Occipital lobe (tissue), 2 donors: Measurements from ENCODE around the genes SHKBP1 and CYP2F1.

- RAMPAGE, long total RNA, result no peak
Observed at GRCh38 chr19:40422760-40423236, 3.0 kb downstream of the SERTAD1 start.

DNA sequence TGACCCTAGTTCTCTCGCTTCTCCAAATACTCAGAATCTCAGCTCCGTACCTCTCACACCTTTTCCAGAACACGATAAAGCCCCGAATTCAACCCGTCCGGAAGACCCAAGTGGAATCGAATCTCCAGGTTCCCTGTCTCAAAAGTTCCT is 455 bp downstream of the SERTAD3 start:
- RAMPAGE, long total RNA, result no peak

GRCh38 chr19:40576018-40576986 is at the start of gene SHKBP1:
SHKBP1 (plus strand) TSS chr19:40576873.
- RAMPAGE, long total RNA, result start-site peak on the plus strand at chr19:40576863-40576893, 39 and 34 reads in 2 replicates

GRCh38 chr19:40599824-40600566 is 1.2 kb upstream of the LTBP4 start:
- RAMPAGE, long total RNA, result no peak

GRCh38 chr19:40613868-40614541 is 12.8 kb downstream of the LTBP4 start:
- RAMPAGE, long total RNA, result no peak

DNA sequence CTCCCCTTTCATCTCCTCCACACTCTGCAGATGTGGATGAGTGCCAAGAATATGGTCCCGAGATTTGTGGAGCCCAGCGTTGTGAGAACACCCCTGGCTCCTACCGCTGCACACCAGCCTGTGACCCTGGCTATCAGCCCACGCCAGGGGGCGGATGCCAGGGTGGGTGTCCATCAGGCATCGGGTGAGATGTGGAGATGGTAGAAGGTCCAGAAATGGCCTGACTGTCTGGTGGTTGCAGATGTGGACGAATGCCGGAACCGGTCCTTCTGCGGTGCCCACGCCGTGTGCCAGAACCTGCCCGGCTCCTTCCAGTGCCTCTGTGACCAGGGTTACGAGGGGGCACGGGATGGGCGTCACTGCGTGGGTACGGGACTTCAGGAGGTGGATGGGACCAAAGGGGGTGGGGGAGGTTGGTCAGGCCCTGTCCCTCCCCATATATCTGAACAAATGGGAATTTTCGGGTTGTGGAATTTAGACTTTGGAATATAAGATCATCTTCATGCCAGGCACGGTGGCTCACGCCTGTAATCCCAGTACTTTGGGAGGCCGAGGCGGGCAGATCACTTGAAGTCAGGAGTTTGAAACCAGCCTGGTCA is 15.8 kb downstream of the LTBP4 start:
- RAMPAGE, long total RNA, result no peak

DNA sequence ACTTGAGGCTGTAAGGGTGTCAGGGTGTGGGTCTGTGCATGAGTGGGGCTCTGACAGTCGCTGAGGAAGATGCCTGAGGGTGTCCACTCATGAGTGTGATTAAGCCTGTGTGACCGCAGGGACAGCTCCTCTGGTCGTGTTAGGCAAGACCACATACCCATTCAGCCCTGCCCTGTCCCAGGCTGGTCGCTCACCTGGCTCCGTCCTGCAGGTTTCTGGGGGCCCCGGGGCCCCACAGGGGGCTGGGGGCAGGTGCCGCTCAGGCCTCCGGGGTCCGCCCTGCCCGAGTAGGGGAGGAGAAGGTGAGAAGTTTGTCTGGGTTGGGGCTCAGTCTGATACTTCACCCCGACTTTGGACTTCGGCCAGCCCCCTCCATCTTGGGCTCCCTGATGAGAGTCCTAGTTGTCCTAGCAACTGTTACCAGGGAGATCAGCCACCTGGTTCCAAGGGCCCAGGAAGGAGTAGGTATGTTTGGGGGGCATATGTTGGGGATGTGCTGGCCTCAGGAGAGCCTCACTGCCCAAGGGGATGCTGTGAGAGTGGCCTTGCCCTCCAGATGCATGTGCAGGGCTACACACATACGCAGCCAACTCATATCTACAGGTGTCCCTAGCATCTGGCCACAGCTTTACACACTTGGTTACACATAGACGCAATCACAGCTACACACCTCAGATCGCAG is 3.6 kb downstream of the NUMBL start:
- RAMPAGE, long total RNA, result no peak

DNA sequence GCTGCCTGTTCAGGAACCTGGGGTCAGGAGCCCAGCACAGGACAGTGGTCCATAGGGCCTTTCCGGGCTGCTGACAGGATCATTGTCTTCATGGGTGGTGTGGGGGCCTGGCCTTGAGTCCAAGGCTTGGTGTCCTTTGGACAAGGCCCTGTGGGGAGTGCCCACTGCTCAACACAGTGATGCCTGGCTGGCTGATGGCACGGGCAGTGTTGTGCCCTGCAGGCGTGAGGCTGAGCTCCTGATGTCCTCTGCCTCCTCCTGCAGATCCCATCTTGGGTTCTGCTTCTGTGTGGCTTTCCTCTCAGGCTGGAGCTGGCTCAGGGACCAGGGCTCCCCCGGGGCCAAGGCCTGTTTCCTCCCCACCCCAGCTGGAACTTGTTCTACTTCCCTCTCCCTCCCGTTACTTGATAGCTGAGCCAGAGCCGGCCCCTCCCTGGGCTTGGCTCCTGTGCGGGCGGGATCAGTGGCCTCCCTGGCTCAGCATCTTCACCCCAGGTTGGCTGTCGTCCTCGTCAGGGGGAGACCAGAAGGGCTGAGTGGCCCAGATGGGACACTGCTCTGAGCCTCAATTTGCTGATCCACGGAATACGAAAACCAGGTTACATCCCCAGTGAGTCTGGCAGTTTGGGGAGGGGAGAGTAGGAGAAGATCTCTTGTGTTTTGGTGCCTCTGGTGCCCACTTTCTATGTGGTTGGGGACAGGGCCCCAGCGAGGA is 3.8 kb downstream of the EGLN2 start:
- RAMPAGE, long total RNA, result no peak

GRCh38 chr19:40804451-40804884 is 5.5 kb downstream of the EGLN2 start:
- RAMPAGE, long total RNA, result no peak

DNA sequence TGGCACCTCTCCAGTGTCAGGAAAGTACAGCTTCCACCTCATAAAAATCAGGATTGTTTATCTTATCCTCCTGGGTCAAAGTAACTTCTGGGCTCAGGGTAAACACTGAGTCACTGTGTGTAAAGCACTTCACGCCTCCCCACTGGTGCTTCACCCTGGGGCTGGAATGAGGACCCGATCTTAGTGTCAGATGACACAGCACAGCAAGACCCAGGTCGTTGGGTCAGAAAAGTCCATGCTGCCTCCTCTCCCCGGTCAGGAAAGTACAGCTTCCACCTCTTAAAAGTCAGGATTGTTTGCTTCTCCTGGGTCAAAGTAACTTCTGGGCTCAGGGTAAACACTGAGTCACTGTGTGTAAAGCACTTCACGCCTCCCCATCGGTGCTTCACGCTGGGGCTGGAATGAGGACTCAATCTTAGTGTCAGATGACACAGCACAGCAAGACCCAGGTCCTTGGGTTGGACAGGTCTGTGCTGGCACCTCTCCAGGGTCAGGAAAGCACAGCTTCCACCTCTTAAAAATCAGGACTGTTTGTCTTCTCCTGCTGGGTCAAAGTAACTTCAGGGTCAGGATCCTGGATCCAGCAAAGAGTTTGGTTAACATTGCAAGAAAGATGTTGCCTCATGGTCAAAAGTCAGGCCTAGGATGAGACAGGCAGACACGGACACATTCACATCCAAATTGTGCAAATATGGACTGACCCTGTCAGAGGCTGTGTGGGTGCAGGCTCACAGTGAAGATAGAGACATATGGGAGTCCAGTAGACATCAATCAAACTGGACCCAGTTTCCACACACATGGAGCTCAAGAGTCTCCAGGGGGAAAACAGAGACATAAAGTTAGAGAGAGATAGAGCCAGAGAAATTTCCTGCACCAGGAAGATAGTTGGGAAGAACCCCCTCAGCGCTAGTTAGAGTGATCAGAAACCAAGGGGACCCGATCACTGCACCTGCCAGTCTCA is 39.3 kb upstream of the CYP2A7 start:
- RAMPAGE, long total RNA, result no peak

GRCh38 chr19:40989314-40990438 is 1.4 kb upstream of the CYP2B6 start:
- RAMPAGE, long total RNA, result no peak

DNA sequence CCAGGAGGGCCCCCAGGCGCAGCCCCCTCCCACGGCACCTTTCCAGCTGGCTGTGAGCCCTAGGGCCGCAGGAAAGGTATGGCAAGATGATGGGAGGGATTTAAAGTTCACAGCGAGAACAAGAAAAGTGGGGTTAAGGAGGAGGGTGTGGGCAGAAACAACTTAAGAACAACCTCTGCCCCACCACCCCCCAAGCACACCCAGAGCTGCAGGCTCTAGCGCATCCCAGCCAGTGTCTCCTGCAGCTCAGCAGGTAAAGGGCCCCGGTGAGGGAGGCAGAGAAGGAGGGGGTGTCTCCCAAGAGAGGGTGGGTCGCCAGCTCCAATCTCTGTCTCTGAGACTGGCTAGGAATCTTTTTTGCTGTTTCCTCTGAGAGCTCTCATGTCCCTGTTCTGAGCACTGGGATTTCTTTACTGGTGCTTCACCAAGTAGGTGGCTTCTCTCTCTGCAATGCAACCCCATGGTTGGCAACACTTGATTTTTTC is at the start of gene CYP2F1:
TSS of gene CYP2F1 (plus strand) at position 193 of the 485 bp plus-strand sequence.
- RAMPAGE, long total RNA, result no peak

- RAMPAGE, long total RNA, result no peak
Observed at GRCh38 chr19:41128070-41128238, 13.7 kb downstream of the CYP2F1 start.

DNA sequence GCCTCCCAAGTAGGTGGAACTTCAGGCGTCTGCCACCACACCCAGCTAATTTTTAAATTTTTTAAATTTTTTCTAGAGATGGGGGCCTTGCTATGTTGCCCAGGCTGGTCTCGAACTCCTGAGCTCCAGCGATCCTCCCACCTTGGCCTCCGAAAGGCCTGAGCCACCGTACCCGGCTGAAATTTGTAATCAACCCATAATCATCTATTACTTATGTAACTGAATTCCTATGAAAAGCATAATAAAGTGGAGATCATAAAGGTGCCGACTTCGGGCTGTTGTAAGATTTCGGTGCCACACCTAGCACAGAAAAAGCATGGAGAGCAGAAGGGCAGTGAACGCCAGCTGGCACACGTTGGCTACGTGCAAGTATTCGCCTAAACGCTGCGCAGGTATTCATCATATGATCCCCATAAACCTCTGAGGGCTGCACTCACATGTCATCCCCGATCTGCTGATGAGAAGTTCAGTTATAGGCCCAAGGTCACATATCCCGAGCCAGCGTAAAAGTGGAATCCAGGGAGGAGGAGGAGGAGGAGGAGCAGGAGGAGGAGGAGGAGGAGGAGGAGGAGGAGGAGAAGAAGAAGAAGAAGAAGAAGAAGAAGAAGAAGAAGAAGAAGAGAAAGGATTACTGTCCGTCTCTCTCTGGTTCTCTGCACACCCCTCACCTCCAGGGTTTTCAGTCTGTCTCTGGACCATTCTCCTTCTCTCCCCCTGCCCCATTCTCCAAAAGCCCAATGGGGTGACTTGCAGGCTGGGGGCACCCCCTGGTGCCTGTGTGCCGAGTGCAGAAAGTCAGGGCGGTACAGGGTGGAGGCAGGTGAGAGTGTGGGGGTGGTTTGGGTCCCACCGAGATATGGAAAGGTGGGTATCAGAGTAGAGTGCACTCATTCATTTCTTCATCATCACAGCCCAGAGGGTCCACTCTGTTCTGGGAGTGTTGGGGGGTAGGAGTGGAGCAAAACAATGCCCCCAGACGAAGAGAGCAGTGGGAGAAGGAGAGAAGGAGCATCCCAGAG is 18.6 kb upstream of the CYP2S1 start:
- RAMPAGE, long total RNA, result no peak

DNA sequence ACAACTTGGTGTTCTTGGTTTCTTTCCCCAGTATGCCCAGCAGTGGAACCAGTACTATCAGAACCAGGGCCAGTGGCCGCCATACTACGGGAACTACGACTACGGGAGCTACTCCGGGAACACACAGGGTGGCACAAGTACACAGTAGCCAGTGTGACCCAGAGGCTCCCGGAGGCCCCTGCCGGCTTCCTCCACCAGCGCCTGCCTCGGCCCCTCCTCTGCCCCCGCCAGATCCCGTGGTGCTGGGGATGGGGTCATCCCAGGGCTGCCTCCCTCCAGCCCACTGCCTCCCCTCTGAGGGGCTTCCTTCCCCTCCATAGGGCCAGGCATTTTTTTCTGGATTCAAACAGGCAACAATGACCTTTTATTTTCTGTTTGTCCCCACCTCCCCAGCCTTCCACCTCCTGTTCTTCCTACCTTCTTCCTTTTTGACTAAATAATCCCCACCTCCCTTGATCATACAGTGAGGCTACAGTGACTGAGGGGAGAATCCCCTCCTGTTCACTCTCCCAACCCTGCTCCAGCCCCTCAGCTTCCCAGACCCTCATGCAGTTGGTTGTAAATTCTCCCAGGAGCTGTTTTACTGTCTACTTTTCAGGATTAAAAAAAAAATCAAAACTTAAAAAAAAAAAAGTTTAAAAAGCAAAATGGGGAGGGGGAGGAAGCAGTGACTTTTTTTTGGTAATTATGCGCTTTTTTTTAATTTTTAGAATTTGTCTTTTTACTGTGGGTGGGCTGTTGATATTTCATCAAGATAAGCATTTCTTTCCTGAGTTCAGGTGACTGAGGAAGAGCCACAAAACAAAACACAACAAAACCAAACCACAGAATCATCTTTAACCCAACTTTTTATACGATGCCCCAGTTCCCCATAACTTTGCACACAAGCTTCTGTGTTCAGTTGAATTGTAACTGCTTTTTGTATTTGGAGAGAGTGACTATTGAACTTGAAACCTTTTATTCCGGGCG is 3.3 kb upstream of the CCDC97 start:
- RAMPAGE, long total RNA, result no peak

GRCh38 chr19:41312954-41313878 is 3.2 kb downstream of the CCDC97 start:
- RAMPAGE, long total RNA, result no peak

- RAMPAGE, long total RNA, result no peak
Observed at GRCh38 chr19:41422779-41423211, 4.4 kb downstream of the B3GNT8 start.

DNA sequence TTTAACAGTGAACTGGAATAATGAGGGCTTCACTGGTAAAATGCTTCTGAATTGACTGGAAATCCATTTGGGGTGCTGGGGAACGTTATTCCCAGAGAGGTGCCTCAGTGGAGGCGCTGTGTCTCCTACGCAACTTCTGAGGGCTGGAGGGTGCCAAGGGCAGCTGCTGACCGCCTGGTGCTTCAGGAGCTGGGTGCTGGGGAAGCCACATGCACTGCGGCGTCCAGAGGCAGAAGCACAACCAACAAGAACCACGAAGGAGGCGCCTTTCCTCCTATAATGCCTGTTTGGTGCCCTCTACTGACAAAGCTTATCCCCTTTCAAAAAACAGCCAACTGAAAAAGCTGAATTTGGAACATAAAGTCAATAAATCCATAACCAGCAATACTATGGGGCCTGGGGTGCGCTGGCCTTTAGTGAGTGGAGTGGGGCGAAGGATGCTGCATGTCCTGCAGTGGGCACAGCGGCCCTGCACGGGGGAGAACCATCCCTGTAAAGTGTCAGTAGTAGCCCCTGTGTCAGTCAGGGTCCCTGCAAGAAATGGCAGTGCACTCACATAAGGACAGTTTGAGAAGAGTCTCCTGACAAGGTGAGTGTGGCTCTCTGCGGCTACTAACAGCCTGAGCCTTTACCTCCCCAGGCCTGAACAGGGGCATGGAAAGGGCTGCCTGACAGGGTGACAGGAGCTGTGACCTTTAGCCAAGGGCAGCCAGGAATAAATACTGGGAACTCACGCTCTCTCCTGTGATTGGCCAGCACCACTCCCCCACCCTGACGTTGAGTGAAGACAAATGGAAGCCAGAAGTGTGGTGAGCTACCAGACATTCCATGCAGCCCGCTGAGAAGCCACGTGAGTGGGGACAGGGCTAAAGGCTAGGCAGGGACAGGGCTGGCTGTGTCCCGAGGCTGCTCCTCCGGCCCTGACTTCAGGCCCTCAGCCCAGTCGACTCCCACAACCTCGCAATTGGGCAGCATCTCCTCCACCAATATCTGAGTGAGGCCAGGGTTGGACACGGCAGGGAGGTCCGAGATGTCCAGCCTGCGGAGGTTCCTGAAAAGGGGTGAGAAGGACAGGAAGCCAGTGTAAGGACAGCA is 4.5 kb upstream of the B3GNT8 start:
- RAMPAGE, long total RNA, result no peak

- RAMPAGE, long total RNA, result no peak
Observed at GRCh38 chr19:41531417-41532190, 44.4 kb upstream of the CEACAM21 start.

GRCh38 chr19:41546228-41546850 is 29.6 kb upstream of the CEACAM21 start:
- RAMPAGE, long total RNA, result no peak